Bronchial lymph node (tissue), 1 donor: ENCODE measurements around the gene CXXC4.

DNA sequence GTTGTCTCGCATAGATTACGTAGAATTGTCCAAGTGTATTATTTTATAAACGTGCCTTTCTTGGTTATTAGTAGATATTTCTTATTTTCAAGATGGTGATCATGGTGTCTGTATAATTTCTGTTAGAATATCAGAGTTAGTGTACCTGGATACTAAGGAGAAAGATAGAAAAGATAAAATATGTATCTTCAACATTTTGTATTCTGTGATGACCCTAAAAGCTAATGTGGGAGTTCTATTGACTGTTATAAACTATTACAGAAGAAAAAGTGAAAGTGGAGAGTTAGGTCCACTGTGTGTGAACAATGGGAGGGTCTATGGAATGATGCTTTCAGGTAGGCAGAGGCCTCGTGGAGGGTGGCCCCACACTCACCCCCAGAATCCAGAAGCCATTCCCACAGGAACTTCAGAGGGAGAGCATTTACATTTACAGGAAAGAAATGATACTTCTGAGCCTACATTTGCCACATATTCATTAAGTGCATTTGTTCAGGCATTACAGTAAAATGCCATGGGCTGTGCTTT is 40.2 kb downstream of the NFKB1 start:
- PRO-cap, result no peak

DNA sequence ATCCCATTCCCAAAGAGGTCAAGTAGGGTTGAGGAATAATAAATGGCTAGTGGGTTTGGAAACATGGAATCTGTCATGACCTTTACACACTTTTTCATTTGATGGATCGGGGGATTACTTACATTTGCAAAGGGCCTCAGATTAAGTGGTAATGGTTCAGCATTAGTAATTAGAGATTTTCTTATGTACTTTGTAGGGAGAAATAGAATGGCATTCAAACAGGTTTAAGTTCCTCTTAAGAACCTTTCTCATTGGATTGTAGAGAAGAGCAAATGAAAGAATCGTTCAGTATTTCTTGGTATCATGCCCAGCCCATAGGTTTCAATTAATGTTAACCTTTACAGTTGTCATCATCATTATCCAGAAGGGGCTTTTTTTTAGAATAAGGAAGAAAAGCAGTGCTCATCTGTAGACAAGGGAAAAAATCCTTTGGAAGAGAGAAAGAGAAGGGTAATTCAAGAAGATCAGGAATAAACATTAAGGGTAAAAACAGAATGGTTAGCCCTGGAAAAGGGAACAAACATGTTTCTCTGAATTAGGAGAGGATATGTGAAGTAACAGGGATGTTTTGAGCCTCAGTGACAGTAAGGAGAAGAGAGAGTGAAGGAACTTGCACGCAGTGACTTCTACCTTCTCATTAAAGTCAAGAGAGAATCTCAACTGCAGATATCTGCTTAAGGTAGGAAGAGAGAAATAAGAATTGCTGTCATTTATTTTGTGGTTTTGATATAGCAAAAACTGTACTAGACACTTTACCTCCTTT is 55.5 kb downstream of the NFKB1 start:
- PRO-cap, result no peak

- PRO-cap, result no peak
These were observed 59.5 kb downstream of the NFKB1 start for GRCh38 chr4:102560474-102561328.

DNA sequence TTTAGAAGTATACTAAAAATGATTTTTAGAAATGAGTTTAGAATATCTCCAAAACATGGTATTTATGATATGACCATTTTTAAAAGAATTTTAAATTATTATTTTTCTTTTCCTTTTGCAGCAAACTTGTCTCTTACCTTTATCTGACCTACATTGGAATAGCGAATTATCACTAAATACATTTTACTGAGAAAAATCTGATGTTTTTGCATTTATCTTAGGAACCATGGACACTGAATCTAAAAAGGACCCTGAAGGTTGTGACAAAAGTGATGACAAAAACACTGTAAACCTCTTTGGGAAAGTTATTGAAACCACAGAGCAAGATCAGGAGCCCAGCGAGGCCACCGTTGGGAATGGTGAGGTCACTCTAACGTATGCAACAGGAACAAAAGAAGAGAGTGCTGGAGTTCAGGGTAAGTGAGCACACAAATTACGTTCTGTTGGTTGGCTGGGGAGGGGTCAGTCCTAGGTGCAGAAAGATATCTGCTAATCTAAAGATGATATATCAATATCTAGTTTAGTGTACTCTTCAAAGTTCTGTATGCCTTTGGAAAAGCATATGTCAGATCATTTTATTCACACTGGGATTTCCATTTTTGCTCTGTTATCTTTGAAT is 94.9 kb downstream of the NFKB1 start:
- PRO-cap, result no peak

GRCh38 chr4:102612545-102613573 is 111.7 kb downstream of the NFKB1 start:
- PRO-cap, result unidirectional peak, minus-strand start at chr4:102613161; unidirectional peak, minus-strand start at chr4:102613200

DNA sequence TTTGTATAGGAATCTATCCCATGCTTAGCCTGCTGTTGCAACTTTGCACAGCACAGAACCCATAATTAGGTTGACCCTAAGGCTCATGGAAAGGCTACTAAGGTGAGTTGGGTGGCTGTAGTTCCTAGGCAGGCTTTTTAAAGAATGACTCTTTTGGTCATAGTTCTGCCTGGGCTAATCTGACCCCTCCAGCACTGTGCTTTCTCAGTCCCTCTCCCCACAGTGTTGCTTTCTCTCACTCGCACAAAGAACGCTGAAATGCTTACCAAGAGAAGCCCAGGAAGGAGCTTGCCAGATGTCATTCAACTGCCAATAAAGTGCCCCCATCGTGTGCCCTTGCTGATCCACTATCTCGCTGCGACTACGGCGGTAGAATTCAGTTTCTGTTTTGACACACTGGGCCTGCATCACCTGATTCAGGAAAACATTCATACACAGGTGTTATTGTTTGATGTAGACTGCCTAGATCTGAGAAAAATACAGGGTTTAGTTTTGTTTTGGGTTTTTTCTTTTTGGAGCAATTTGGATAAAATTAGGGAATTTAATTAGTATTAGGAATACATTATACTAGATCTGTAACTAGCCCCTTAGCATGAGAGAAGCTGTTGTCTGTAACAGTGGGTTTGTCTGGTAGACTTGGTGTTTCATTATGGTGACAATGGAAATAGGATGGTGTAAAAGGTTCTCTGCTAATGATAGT is 121.2 kb downstream of the MANBA start:
- PRO-cap, result no peak

DNA sequence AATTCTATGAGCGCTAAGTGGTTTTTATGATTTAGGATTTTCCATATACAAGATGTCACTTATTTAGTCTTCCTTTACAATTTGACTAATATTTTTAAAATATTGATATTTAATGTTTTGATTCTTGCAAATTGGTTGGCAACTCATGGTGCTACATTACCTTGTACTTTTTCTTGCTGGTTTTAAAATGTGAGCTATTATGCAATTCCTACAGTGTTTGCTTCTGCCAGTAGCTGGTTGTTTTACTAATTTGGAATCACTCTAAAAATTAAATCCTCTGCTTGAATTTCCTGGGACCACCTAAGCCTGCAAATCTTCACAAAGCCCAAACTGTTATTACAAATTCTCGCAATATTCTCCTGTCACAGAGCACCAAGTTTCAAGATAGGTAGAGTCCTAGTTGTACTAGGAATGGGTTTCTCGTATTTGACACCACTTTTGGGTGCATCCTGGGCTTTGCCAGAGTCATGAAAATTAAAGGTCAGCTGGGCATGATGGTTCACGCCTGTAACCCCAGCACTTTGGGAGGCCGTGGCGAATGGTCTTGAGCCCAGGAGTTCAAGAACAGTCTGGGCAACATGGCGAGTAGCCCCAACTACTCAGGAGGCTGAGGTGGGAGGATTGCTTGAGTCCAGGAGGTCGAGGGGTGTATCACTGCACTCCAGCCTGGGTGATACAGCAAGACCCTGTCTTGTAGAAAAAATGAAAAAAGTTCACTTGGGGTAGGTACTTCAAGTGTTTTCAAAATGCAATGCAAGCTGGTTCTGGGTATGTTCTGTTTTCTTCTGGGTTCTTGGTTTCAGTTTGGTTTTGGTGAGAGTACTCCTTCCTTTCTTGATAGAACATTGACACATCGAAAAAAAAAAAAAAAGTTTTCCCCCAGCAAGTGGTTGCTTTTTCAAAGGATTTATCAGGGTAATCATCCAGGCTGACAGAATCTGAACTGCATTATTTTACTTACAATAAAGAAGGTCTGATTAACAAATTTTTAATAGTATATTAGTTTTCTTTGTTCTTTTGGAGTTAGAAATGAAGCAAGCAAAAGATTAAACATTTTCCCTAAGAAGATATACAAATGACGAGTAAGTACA is 30.7 kb upstream of the MANBA start:
- PRO-cap, result no peak

DNA sequence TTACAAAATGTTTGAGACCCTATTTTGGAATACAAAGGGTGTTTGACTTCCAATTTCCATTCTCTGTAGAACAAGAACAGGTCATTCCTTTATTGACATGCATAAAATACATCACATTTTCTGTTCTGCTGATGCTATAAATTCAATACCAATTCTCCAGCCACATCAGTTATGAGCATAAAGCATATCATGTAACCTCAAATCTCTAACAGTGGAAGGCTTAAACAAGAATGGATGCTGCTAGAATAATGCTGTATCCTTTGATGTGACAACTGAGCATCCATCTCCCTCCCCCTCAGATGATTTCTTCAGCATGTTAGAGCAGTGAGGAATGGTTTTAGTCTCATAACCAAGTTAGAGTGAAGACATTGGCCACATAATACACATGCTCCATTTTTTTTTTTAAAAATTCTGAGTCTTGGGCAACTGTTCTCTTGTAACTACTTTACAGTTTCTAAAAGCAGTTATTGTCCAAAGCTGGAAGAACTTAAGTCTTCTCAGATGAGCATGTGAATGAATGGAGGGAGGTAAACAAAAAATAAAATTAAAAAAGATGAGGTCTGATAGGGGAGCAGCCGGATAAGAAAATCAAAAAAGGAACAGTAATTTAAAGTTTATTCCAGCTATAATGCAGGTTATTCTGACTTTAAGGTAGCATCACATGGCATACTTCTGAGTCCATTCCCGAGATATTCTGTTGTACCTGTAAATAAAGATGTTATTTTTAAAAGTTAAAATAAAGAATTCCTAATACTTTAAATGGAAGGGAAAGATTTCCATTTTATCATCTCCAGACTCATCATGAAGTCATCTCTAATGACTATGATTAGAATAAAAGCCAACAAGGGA is 30.4 kb downstream of the UBE2D3 start:
- PRO-cap, result no peak

GRCh38 chr4:102815544-102815954 is 11.8 kb downstream of the UBE2D3 start:
- PRO-cap, result no peak

GRCh38 chr4:102817485-102817965 is 9.8 kb downstream of the UBE2D3 start:
- PRO-cap, result no peak

- PRO-cap, result bidirectional peak, plus-strand start at chr4:102825412, minus-strand start at chr4:102825258
These were observed 2.4 kb downstream of the UBE2D3 start for GRCh38 chr4:102824781-102825463.

DNA sequence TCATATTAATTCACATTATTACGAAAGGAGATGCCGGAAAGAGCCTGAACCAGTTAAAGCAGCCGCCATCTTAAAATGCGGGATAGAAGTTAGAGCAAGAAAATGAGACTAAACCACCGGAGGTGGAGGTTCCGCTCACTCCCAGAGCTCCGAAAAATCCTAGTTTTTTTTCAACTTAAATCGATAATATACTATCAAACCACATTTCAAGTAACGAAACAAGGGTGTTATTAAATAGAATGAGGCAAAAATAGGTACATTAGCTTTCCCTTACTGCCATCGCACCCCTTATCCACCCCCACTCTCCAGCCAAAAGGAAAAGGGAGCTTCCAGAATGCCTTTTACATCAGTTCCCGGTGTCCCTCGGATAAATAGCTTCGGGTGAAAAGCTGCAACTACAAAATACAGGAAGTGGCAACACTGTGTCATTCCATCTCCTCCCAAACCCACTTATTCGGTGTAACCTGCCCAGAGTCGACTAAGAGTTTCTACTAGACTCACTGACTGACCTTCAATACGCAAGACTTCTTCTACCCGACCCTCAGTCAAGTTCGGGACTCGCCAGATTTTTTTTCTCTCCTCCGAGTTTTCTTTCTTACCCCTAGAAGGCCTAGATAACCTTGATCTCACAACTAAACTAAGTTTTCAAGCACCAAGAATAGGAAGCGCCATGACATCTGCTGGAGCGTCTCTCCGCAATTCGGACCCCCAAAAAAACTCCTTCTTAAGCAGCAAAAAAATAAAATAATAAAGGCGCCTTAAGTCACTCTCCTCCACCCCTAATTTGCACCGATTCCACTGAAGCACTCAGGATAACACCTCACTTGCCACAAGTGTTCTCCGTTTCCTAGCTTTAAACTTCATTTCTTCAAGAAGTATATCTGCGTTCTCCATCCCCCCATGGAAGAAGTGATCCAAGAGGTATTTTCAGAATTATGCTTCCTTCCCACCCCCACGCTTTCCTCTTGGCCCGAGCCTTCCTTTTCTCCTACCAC is 1.6 kb downstream of the UBE2D3 start:
- PRO-cap, result bidirectional peak, plus-strand start at position 400 of the sequence, minus-strand start at position 343 of the sequence

- PRO-cap, result bidirectional peak, plus-strand start at chr4:102826983, minus-strand start at chr4:102826846; bidirectional peak, plus-strand start at chr4:102827178, minus-strand start at chr4:102827122
These were observed 545 bp downstream of the UBE2D3 start for GRCh38 chr4:102826636-102827375.

DNA sequence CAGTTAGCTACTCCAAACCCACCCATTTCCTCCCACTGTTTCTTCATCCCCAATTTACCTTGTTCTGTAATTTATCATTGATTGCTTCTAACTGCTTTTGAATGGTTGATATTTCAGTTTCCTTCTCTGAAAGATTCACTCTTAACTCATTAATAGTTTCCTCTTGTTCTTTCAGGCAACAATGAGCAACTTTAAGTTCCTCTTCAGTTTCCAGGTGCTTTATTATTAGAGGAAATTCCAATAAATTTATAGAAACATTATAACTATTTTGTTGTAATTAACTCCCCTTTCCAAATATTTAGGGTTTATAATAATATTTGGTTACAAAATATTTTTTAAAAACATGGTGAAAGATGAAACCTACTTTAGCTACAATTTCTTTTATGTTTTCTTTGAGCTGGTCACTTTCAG is 45.8 kb upstream of the BDH2 start:
- PRO-cap, result no peak

DNA sequence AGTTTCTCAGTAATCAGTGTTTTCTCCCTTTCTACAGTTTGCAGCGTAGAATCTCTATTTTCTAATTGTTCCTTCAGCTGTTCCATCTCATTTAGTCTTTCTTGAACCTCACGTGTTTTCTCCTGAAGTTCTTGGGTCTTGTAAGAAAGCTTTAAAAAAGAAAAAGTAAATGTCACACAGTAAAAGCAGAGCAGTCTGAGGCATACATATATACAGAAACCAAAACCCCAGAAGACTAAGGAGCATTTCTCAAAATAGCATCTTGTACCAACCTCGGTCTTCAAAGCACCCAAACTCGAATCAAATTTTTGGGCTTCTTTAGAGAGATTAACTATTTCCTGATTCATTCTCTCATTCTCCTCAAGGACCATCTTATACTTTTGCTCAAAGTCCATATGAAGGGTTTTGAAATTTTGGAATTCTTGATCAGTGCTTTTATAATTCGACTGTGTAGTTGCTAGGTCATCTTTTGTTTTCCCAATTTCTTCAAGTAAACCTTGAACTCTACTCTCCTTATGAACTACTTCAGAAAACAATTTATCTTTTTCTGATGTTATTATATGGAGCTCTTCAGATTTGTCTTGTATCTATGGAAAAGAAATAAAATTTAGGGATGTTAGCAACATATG is 39.3 kb downstream of the CENPE start:
- PRO-cap, result no peak

- PRO-cap, result no peak
These were observed 226.6 kb upstream of the CENPE start for GRCh38 chr4:103424666-103425203.

GRCh38 chr4:104425006-104425522 is 69.6 kb downstream of the CXXC4 start:
- PRO-cap, result no peak

GRCh38 chr4:104494663-104495913 is at the start of gene CXXC4:
Gene CXXC4, minus strand, starts transcription at chr4:104494894.
- PRO-cap, result bidirectional peak, plus-strand start at chr4:104495151, minus-strand start at chr4:104494892

GRCh38 chr4:105147021-105148257 is 763 bp downstream of the TET2 start:
- PRO-cap, result unidirectional peak, minus-strand start at chr4:105147518; unidirectional peak, minus-strand start at chr4:105147790

GRCh38 chr4:105902803-105903179 is 7.5 kb downstream of the NPNT start:
- PRO-cap, result no peak